Right lobe of liver (tissue), 4 donors: ENCODE measurements around the gene ZNF469.

- PRO-cap, 4 experiments = no peak in any of the 4 experiments
- RAMPAGE, long total RNA, 2 experiments = no peak in any of the 2 experiments
These were observed 4.6 kb downstream of the CA5A start for GRCh38 chr16:87931534-87932317.

GRCh38 chr16:87968447-87968842 lies 17.2 kb downstream of the BANP start:
- PRO-cap, 4 experiments = no peak in any of the 4 experiments
- RAMPAGE, long total RNA, 2 experiments = no peak in any of the 2 experiments

DNA sequence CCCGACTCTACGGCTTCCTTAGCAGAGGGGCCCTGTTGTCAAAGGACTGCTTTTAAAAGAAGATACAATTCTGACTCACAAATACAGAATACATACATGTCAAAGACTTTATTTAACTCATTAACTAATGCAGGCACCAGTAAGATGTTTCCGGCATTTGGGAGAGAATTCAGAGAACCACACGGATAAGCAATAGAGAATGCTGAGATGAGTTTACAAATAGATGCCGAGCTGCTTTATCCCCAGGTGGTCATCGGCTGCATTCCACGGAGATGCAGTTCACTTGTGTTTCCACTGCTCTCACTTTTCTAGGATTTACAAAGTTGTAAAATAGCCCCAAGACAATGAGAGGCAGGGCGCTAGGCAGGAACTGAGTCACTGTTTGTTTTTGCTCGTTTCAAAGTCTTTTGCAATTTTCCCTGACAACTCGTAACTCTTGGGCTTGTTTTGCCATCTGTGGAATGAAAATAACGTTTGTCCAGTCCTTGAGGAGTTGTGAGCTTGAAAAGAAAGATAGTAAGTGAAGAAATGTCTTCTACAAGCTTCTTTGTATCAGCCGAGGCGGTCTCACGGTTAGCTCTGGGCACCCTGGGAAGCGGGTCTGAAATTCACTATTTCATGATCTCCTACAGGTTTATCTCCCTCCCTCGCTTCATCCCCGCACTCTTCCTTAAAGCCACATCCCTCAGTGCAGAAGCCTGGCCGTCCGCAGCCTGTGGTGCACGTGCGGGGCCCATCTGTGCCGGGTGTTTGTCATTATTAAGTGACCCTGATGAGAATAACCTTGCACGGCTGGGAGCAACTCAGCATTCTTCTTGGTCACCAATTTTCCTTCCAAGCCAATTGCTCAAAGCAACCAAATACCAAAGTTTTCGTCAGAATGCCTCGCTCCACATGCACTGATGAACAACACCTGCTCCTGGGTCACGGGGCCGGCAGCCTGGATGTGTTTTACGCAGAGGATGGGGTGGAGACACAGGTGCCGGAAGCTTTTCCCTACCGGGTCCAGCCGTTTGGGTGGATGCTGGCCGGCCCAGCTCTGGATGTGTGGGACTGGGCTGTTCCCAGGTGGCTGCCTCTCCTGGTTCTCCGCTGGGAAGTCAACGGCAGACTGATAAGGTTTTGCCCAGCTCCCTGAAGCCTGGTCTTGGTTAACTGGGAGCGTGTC lies 167.8 kb downstream of the BANP start:
- PRO-cap, 4 experiments = no peak in any of the 4 experiments
- RAMPAGE, long total RNA, 2 experiments = no peak in any of the 2 experiments

GRCh38 chr16:88194318-88195394 lies 188.1 kb upstream of the ZNF469 start:
- PRO-cap, 4 experiments = no peak in any of the 4 experiments
- RAMPAGE, long total RNA, 2 experiments = no peak in any of the 2 experiments

DNA sequence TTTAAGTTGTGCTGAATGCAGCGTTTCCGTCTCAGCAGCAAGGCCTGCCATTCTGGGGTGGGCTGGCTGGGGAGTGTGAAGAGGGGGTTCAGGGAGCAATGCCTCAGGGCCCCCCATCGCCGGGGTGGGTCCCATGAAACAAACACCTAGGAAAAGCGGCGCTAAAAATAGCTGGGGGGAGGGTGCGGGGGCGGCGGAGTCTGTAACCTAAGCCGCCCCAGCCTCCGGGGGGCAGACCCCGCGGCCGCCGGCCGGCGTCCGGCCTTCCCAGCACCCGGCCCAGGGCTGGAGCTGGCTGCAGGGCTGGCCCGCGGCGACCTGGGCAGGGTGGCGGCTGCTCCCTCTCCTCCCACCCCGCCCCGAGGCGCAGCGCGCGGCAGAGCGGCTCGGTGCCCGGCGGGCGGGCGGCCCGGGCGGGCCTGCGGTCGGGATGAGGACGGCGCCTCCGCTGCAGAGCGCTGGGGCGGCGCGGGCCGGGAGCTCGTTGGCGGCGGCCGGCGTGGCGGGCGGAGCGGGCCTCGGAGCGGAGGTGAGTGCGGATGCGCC lies at the start of gene ZNF469:
ZNF469 (plus strand) TSS at position 234 of the 546 bp plus-strand sequence.
- PRO-cap, 4 experiments = peak in 4 of 4 experiments; most common plus-strand start position 389 of the sequence (in 3)
- RAMPAGE, long total RNA, 2 experiments = no peak in any of the 2 experiments

DNA sequence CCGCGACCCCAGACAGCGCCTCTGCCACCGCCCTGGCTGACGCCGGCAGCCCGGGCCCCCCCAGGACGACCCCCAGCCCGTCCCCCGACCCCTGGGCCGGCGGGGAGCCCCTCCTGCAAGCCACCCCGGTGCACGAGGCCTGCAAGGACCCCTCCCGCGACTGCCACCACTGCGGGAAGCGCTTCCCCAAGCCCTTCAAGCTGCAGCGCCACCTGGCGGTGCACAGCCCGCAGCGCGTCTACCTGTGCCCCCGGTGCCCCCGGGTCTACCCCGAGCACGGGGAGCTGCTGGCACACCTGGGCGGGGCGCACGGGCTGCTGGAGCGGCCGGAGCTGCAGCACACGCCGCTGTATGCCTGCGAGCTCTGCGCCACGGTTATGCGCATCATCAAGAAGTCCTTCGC lies 15.8 kb upstream of the ZFPM1 start:
- PRO-cap, 4 experiments = no peak in any of the 4 experiments
- RAMPAGE, long total RNA, 2 experiments = no peak in any of the 2 experiments

DNA sequence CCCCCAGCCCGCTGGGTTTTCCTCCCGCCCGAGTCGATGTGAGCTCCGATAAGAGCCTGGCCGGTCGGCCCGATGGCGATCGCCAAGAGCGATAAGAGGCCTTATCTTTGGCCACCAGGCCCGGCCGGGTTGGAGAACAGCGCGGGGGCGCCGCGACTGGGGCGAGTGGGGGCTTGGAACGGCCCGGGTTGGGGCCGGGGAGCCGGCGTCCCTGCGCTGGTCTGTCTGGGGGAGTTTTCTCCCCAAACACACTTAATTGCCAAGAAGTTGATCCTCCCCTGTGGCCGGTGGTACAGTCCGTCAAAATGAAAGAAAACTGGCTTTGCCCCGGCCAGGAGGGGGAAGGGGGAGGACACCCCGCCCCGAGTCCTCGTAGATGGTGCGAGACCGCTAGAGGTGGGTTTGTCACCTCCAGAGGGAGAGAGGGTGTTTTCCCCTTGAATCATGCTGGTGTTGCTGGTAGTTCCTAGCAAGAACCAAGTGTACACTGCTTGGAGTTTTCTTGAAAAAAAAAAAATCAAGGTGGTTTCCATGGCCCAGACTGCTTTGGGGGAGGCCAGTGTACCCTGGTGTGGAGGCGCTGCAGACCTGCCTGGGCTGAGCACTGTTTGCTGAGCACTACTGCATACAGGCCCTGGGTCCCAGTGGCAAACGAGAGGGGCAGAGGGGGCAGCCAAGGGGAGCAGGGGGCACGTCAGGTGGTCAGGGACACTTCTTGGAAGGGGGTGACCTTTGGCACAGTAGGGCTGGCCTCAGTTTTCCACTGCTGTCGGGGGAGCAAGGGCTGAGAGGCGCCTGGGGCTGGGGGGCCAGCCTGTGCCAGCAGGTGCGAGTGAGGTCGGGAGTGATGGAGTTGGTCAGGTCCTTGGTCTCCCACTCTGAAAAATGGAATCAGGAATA lies 3.1 kb downstream of the ZFPM1 start:
- PRO-cap, 4 experiments = peak in 4 of 4 experiments; most common plus-strand start position 334 of the sequence (in 1); most common minus-strand start position 227 of the sequence (in 4)
- RAMPAGE, long total RNA, 2 experiments = no peak in any of the 2 experiments

DNA sequence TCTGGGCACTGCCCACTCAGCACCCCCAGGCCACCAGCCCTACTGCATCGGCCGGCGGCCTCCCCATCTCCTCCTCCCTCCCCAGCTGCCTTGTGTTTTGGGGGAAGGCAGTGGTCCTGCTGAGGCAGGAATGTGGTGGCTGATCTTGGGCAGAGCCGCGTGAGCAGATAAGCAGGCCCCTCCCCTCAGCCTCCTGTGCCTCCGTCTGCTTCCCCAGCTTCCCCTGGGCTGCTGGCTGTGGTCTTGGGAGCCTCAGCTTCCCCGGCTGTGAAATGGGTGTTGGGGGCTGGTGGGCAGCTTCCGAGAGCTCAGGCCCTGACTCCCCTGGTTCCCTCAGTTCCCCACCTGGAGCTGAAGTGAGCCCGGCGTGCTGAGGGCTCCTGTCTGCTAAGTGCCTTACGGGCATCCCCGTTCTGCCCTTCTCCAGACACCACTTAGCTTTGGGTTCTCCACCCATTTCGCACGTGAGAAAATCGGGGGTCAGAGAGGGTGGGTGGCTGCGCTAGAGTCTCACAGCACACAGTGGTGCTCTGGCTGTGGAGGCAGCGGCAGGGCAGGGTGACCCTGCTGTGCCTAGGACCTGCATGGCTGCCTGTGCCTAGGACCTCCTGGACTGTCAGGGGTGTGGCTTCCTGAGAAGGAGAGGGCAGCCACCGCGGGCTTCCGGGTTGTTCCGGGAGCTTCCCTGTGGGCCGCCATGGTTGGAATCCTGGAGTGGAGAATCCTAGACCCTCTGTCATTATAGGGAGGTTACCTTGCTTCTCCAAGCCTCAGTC lies 9.1 kb downstream of the ZFPM1 start:
- PRO-cap, 4 experiments = no peak in any of the 4 experiments
- RAMPAGE, long total RNA, 2 experiments = no peak in any of the 2 experiments

GRCh38 chr16:88617188-88617794 lies 21.1 kb upstream of the IL17C start:
- PRO-cap, 4 experiments = no peak in any of the 4 experiments
- RAMPAGE, long total RNA, 2 experiments = no peak in any of the 2 experiments

DNA sequence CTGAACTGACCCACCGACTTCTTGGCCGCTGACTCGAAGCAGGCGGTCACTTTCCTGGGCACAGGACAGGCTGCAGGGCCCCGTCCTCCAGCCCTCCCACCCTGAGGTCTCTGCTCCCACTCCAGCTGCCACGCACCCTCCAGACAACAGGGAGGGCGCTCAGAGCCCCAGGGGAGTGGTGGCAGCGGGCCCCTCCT lies 1.0 kb downstream of the CYBA start:
- PRO-cap, 4 experiments = no peak in any of the 4 experiments
- RAMPAGE, long total RNA, 2 experiments = no peak in any of the 2 experiments

DNA sequence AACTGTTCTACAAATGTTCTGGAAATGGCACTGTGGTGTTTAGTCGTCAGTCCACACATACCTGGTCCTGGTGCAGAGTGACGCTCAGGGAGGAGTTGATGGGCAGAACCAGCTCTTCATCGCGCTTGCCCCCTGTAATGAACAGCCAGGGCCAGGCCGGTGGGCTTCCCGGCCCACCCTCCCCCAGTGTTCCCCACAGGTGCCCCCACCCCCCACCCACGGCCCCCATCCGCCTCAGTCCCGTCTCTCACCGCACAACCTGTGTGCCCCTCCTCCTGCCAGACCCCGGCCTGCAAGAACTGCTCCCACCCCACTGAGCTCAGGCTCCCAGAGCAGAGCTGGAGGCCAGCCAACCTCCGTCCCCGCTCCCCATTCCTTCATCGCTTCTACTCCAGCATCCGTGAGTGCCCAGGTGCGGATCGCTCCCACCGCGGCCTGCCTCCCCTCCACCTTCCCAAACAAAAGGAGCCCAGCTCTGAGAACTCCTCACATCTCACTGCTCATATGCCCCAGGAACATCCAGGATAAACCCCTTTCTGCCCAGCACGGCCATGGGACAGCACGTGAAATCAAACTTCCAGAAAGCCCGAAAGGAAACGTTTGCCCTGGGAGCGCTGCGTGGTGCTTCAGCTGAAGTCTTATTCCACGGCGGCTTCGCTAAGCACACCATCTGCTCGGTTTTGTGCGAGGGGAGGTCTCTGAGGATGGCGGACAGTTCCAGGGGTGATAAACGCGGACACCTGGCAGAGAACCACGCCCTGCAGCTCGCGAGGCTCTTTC lies 4.1 kb downstream of the MVD start:
- PRO-cap, 4 experiments = no peak in any of the 4 experiments
- RAMPAGE, long total RNA, 2 experiments = no peak in any of the 2 experiments

- PRO-cap, 4 experiments = peak in 2 of 4 experiments; most common plus-strand start chr16:88665348 (in 1)
- RAMPAGE, long total RNA, 2 experiments = no peak in any of the 2 experiments
These were observed 2.5 kb upstream of the MVD start for GRCh38 chr16:88665273-88665809.

- PRO-cap, 4 experiments = no peak in any of the 4 experiments
- RAMPAGE, long total RNA, 2 experiments = no peak in any of the 2 experiments
These were observed 11.0 kb upstream of the MVD start for GRCh38 chr16:88673593-88674520.

GRCh38 chr16:88700804-88701481 lies 5.3 kb downstream of the RNF166 start:
- PRO-cap, 4 experiments = peak in 1 of 4 experiments; most common plus-strand start chr16:88701222 (in 1); most common minus-strand start chr16:88701028 (in 1)
- RAMPAGE, long total RNA, 2 experiments = no peak in any of the 2 experiments

DNA sequence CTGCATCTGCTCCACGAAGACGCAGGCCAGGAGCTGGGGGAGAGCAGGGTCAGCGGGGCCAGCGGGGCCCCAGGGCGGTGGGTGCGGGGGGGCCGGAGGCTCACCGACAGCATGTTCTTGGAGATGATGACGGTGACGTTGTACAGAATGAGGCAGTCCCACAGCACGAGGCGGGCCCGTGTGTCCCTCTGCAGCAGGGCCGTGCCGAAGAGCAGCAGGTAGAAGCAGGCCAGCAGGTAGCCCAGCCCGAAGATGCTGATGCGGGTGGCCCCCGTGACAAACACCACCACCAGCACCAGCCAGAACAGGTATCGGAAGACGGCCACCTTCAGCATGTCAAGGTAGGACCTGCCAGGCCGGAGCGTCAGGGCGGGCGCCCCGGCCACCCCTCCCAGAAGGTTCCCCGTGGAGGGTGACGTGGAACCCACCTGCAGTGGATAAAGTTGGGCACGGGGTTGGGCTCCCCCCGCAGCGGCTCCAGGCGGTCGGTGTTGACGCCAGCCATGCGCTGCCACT lies 20.4 kb downstream of the CTU2 start:
- PRO-cap, 4 experiments = no peak in any of the 4 experiments
- RAMPAGE, long total RNA, 2 experiments = no peak in any of the 2 experiments

DNA sequence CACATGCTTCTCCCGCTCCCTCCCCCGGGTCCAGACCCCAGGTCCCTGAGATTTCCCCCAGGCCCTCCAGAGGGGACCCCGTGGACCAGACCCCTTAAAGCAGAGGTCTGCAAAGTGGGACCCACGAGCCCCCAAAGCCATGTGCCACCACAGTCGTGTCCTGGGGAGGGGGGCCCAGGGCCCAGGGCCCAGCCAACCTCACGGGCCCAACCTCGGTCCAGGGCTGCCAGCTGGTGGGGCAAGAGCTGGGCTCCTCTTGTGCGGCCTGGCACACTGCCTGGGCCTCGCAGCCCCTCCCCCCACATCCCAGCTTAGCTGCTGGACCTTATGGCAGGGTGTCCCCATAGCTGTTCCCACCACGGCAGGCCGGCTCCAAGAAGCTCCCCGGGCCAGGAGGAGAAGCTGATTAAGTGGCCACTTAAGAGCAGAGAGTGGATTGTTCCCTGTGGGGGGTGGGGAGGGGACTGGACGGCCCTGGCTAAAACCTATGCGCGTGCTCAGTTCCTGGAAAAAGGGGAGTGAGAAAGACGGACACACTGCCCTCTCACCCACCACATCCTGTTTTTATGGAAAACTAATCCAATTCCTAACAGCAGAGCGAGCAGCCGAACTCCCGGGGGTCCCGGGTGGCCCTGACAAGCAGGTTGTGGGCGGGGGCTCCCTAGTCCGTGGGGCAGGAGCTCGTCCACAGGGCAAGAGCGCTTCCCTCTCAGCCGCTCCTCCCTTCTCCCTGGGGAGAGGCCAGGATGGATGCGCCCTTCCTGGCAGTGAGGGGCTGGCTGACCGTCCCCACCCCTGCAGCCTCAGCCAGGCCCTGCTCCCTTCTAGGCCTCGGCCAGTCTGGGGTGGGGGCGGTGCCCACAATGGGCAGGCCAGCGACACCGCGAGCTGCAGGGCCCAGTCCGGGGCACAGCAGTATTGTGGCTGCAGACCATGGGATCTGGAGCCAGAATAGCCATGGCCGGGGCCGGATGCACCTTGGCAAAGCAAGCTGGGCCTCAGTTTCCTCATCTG lies 16.8 kb downstream of the PIEZO1 start:
- PRO-cap, 4 experiments = peak in 1 of 4 experiments; most common plus-strand start position 508 of the sequence (in 1); most common minus-strand start position 408 of the sequence (in 1)
- RAMPAGE, long total RNA, 2 experiments = no peak in any of the 2 experiments

GRCh38 chr16:88785504-88786009 lies 537 bp upstream of the PIEZO1 start:
- PRO-cap, 4 experiments = peak in 4 of 4 experiments; most common minus-strand start chr16:88785567 (in 3)
- RAMPAGE, long total RNA, 2 experiments = no peak in any of the 2 experiments

- PRO-cap, 4 experiments = no peak in any of the 4 experiments
- RAMPAGE, long total RNA, 2 experiments = no peak in any of the 2 experiments
These were observed 4.5 kb upstream of the CDT1 start for GRCh38 chr16:88799033-88799561.

GRCh38 chr16:88808139-88808412 lies 3.7 kb downstream of the APRT start:
- PRO-cap, 4 experiments = no peak in any of the 4 experiments
- RAMPAGE, long total RNA, 2 experiments = no peak in any of the 2 experiments

- PRO-cap, 4 experiments = peak in 3 of 4 experiments; most common plus-strand start chr16:88854722 (in 2)
- RAMPAGE, long total RNA, 2 experiments = no peak in any of the 2 experiments
These were observed 2.2 kb downstream of the GALNS start for GRCh38 chr16:88854482-88855102.